Sternocleidomastoid (tissue), 1 donor: ENCODE measurements around the genes TMEM106C, LALBA and CACNB3.

DNA sequence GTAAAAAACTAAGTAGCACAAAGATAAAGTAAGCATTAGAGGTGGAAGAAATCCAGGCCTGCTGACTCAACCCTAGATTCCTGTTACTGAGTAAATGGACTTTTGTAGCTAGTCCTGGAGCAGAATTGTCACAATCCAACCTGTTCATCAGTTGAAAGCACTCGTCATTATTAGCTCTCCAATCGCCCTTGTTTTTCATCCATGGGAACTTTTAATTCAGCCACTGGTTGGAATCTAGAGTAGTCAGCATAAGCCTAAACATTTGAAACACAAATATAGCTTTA, 139.5 kb upstream of the AMIGO2 start:
- PRO-cap: no peak

- PRO-cap: no peak
Measured at GRCh38 chr12:47725775-47726395, 595 bp upstream of the ENDOU start.

GRCh38 chr12:47782610-47783607, 9.9 kb downstream of the SLC48A1 start:
- PRO-cap: no peak

- PRO-cap: unidirectional peak, plus-strand start at chr12:47817449
Measured at GRCh38 chr12:47816682-47817801, 2.7 kb downstream of the HDAC7 start.

- PRO-cap: no peak
Measured at GRCh38 chr12:47832263-47832864, 12.7 kb upstream of the HDAC7 start.

DNA sequence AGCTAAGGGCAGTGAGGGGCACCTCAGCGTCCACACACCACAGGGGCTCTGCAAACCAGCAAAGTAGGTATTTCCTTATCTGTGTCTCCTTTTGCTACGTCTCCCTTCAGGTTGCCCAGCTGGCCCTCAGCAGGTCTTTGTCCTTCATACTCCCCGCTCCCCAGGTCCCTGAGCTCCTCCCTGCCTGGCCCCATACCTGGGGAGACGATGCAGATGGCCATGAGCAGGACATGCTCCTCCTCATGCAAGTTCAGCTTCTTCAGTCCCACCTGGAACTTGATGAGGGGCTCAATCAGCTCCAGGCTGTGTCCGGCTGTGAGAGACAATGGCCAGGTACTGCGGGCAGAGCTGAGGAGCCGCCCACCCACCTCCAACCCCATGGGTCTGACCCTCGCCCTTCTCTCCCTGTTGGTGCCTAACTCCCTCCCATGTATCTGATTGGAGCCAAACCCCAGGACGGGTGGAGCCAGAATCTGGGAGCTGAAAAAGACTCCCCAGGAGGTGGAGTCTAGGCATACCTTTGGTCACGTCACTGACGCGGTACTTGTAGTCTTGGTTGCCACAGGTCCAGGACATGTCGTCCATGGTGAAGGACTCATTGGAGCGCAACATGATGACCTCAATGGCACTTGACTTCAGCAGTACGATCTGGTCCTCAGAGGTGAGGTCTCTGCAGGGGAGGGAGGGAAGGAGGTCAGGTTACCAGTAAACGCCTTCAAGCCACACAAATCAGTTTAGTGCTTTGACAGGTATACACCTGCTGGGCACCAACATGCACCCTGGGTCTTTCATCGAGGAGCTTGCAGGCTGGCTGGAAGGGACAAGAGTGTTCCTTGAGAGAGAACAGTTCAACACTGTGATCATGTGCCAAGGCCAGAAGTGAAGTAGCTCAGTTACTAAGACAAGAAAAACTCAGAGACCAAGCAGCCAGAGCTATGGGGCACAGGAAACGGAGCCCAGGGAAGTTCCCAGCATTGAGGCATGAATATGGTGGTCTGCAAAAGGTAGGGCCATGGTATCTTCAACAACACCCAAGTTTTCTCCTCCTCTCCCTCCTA, 26.8 kb upstream of the HDAC7 start:
- PRO-cap: no peak

DNA sequence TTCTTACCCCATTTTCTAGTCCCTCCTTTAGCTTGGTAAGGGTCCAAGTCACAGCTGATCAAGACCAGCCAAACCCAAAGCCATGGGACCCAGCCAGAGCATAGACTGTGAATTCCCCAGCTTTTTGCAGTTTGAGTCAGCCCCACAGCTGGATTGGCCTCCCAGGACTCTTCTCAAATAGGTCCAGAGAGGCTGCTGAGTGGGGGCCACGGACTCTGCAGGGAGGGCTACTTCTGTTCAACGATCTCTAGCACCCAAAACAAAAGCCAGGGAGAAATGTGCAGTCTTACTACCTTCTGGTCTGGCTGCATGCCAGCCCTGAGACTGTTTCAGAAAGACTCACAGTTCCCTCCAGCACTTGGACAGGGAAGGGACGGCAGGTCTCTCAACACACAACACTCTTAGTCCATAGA, 1.6 kb downstream of the VDR start:
- PRO-cap: unidirectional peak, plus-strand start at position 357 of the sequence

DNA sequence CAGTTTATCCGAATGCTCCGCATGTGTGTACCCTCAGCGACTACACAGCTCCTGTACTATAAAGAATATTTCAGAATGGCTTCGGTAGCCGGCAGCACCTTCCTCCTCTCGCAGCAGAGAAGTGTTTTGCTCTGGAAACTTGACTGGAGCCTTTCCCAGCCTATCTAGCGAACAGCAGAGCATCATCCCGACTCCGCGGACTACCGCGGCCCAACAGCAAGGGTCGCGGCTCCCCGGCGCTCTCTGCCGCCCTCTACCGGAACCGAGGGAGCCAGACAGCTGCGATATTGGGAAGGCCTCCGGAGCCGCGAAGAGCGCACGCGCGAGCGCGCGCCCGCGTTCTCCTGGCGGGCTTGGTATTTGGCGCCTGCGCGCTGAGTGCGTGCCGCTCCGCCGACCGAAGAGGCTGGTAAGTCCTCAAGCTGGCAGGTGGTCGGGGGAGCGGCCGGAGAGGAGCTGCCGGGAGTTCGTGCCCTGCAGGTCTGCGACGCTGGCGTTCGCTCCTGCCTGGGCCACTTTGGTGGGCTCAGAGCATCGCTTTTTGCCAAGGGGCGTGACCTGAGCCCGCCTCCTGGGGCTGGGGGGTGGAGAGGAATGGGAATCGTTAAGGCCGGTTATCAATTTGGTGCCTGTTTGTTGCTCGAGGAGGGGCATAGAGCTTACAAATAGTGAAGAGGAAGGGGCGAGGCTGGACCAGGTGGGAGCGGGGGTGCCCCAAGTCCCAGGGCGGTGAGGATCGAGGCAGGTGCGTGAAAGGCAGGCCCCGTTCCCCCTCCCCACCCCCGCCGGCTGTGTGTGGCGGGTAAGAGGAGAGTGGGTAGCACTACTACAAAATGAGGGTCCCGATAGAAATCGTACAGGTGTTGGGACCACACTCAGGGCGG, at the start of gene TMEM106C:
TMEM106C (plus strand) TSS at position 372 of the 884 bp plus-strand sequence.
- PRO-cap: bidirectional peak, plus-strand start at position 428 of the sequence, minus-strand start at position 194 of the sequence

GRCh38 chr12:48105128-48105755, 637 bp downstream of the SENP1 start:
- PRO-cap: no peak

- PRO-cap: no peak
Measured at GRCh38 chr12:48106641-48107031, 757 bp upstream of the SENP1 start.

DNA sequence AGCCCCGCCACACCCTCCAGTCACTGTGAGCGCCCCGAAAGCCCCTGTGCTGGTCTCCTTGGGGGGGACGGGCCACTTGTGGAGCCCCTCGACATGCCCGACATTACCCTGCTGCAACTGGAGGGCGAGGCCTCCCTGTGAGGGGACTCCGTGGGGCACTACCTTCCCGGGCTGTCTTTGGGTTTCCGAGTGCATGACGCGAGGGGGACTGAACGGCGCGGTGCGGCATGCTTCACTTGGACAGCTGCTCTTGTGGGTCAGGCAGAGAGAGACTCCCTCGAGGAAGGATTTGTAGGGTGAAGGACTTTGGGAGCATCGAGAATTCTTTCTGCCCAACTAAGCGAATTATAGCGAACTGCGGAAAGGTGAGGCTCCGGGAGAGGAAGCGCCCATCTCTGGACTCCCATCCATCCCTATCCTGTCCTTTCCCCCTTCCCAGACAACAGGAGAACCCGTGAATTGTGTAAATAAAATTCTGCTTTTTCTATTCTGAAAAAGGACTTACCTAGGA, 1.2 kb downstream of the CCDC184 start:
- PRO-cap: no peak

GRCh38 chr12:48202790-48203274, 260 bp downstream of the OR10AD1 start:
- PRO-cap: no peak

DNA sequence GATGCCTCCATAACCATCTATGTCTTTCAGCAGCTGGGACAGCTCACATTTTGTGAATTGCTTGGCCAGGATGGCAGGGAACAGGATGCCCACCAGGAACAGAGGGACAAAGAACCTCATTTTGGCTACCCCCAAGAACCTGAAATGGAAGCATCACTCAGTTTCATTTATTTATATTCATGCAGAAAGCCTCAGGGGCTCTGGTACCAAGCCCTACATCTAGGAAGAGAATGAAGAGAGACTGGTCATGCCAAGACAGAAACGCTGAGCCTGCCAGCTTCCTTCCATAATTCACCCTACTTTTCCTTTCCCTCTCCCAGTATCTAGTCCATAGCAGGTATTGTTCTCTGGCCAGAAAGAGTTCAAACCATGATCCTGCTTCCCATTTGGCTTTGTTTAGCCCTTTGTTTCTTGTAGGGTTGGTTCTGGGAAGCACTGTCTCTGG, at the start of gene LALBA:
LALBA (minus strand) TSS at position 146 of the 445 bp plus-strand sequence.
- PRO-cap: no peak

GRCh38 chr12:48652460-48653081, 29.5 kb downstream of the KANSL2 start:
- PRO-cap: no peak

DNA sequence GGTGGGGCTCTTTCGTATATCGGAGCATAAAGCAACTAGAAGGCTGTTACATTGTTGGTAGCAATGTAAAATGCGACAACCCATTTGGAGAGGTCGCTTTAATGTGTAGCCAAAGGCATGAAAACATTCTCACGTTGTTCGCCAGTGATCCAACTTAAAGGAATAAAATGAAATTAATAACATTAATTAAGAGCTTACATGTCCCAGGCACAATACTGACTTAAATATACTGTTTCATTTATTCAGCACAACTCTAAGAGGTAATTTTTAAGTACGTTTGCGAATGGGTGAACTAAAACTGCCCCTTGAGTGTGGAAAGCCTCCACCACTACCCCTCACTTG, 982 bp upstream of the CCNT1 start:
- PRO-cap: no peak

DNA sequence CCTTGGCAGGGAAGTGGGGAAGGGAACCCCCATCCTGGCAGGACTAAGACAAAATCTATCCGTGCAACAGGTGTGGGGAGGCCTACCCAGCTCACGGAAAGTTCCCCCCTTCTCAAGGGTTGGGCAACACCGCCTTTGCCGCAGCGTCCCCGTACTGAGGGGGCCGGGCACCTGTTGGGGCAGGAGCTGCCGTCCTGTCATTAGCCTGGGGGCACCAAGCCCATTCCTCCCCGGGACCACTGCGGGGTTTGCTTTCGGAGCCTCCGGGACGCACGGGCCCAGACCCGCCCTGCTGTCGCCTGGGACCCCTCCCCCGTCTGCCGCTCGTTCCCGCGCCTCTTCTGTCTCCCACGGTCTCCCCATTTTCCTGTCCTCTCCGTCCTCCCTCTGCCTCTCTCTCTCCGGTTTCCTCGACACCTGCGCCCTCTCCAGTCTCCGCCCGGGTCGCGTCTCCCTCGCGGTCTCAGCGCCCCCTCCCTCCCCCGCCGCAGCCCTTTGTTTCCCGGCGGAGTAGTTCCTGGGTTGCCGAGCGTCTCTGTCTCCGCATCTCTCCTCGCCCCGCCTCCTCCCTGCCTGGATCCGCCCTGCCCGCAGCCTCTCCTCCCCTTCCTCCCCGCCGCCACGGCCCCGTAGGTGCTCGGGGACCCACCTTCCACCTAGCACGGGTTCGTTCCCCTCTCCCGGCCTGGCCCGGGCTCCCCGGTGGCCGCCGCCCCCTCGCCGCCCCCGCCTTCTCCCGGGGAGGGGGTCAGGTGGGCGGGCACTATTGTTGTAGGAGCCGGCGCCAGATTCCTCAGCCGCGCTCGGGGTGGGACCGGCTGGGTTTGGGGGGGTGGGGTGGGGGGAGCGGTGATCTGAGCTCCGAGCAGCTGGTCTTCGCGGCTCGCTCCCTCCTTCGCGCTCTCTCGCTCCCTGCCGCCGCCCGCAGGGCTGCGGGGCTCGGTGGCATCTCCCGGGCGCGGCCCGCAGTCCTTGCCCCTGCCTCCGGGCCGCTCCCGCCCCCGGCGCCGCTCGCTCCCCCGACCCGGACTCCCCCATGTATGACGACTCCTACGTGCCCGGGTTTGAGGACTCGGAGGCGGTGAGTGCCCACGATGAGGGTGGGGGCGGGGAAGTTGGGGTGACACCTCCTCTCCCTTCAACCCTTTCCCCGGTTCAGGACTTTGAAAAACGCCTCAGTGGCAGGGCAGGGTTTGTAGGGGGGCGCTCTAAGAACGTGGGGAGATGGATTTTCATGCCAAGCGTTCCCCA, at the start of gene CACNB3:
CACNB3 (plus strand) TSS at position 603 of the 1,251 bp plus-strand sequence.
- PRO-cap: bidirectional peak, plus-strand start at position 603 of the sequence, minus-strand start at position 537 of the sequence; bidirectional peak, plus-strand start at position 840 of the sequence, minus-strand start at position 704 of the sequence

DNA sequence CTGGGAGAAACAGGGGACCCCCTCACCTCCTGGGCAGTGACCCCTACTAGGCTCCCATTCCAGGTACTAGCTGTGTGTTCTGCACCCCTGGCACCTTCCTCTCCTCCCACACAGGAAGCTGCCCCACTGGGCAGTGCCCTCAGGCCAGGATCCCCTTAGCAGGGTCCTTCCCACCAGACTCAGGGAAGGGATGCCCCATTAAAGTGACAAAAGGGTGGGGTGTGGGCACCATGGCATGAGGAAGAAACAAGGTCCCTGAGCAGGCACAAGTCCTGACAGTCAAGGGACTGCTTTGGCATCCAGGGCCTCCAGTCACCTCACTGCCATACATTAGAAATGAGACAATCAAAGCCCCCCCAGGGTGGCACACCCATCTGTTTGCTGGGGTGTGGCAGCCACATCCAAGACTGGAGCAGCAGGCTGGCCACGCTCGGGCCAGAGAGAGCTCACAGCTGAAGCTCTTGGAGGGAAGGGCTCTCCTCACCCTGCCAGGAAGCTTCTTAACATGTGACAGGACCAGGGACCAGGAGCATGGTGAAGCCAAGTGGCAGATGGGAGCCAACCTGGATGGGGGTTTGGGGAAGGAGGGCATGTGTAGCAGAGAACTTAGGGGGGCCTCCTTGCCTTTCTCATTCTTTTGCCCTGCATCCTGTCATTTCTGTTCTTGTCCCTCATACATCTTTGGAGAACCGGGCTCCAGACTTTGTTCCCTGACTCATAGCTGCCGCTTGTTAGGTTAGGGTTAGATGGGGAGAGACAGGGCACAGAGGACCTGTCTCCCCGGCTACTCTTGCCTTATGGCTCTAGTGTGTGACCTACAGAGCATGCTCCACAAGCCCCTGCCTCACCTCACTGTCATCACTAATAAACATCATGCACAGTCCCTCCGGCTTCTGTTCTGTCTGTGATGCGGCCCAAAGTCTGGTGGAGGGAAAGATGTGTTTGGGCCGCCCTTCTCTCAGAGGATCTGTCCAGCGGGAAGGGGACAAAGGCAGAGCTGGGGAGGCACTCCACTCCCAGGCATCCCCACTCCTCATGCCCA, 10.1 kb downstream of the CACNB3 start:
- PRO-cap: no peak

GRCh38 chr12:48857002-48857803, 5.2 kb upstream of the DDX23 start:
- PRO-cap: no peak

GRCh38 chr12:48861082-48861732, 4.5 kb downstream of the RND1 start:
- PRO-cap: no peak

DNA sequence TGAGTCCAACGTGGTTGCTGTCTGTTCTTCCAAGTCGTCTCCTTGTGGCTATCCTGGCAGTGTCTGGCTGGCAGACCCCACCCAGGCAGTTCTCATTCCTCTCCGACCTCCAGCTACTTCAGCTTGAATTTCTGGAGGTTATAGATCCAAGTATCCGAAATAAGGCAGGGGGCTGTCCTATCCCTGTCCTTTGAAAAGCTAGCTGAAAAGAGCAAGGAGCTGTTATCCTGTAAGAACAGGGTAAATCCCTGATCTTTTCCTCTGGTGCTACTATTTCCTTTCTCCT, 532 bp upstream of the FKBP11 start:
- PRO-cap: no peak